ENCODE results near the genes PRRX1 and DARS2.

- PRO-cap: no peak
- RAMPAGE, long total RNA, 3 experiments: no peak in any of the 3 experiments
Measured at GRCh38 chr1:169854265-169854954, 39.3 kb downstream of the SCYL3 start.

DNA sequence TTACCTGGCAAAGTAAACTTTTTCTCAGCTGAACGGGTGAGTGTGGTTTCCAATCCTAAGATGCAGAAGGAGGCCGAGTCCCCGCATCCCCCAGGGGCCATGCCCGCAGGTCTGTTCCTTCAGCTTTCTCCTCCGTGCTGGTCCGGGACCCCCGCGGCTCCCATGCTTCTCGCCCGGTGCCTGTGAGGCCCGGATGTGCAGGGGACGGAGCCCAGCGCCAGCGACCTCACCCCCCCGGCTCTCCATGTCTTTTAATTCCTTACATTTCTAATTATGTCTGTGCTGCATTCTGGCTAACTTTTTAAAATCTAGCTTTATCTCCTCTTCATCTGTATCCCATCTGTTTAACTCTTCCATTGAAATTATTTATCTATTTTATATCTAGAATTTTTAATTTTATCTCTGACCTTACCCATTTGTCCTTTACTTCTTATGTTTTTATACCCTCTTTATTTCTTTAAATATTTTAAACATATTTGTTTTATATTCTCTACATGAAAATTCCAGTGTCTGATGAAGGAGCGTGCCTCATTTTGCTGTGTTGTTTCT lies 21.6 kb upstream of the SCYL3 start:
- PRO-cap: no peak
- RAMPAGE, long total RNA, 3 experiments: no peak in any of the 3 experiments

DNA sequence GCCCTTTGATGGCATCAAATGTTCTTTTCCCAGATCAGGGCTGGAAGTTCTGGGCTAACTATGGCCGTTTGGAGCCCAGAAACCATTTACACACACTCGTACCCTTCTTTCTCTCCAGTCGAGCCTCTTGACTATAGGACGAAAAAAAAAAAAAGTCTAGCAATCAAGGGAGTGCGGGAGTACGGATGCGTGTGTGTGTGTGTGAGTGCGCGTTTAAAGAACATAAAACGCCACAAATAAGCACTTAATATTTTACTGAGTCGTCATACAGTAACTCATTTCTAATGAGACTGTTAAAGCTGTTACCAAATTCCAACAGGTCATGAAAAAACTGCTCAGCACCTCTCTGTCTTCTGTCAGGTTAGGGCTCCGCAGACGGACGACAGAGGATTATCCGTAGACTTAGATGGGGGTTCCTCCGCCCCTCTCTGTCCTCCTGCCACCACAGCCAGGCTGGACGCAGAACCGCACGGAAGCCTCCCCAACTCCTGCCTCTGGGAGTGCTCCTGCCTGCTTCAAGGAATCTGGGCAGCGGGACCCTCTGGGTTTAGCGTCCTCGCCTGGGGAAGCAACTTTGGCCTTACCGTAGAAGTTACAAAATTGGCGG lies 2.0 kb upstream of the PRRX1 start:
- PRO-cap: unidirectional peak, plus-strand start at position 162 of the sequence; bidirectional peak, plus-strand start at position 445 of the sequence, minus-strand start at position 392 of the sequence
- RAMPAGE, long total RNA, 3 experiments: no peak in any of the 3 experiments

DNA sequence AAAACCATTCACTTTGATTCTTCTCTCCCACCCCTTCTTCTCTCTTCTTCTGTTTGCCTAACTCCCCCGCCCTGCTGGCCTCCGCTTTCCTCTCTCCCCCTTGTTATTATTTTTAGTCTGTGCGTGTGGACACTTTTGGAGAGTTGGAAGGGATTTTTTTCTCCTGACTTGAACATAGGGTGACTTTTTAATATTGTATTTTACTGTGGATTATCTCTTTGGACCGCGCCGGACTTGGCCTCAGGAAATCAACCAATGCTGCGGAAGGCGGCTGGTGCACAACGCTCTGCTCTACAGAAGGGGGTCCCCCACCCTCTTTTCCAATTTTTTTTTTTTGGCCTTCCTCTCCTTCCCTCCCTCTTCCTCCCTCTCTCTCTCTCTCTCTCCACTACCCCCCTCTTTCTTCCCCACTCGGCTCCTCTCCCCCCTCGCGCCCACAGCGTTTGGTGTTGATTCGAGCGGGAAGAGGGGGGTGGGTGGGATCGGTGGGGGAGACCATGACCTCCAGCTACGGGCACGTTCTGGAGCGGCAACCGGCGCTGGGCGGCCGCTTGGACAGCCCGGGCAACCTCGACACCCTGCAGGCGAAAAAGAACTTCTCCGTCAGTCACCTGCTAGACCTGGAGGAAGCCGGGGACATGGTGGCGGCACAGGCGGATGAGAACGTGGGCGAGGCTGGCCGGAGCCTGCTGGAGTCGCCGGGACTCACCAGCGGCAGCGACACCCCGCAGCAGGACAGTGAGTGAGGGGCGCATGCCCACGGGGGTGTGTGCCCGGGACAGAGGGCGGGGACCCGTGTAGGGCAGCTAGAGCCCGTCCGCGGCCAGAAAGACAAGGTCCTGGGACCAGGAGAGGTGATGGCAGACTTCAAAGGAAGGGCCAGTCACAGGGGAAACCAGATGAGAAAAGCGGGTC lies at the start of gene PRRX1:
TSS of gene PRRX1 (plus strand) at position 410 of the 915 bp plus-strand sequence.
- PRO-cap: bidirectional peak, plus-strand start at position 205 of the sequence, minus-strand start at position 102 of the sequence; unidirectional peak, plus-strand start at position 519 of the sequence; bidirectional peak, plus-strand start at position 834 of the sequence, minus-strand start at position 740 of the sequence
- RAMPAGE, long total RNA, 3 experiments: start-site peak on the plus strand in 1 of 3 experiments, centred at positions 427 to 586 of the sequence, 25 to 88 reads per replicate

- PRO-cap: no peak
- RAMPAGE, long total RNA, 3 experiments: no peak in any of the 3 experiments
Measured at GRCh38 chr1:171090562-171090793, 227 bp upstream of the FMO3 start.

DNA sequence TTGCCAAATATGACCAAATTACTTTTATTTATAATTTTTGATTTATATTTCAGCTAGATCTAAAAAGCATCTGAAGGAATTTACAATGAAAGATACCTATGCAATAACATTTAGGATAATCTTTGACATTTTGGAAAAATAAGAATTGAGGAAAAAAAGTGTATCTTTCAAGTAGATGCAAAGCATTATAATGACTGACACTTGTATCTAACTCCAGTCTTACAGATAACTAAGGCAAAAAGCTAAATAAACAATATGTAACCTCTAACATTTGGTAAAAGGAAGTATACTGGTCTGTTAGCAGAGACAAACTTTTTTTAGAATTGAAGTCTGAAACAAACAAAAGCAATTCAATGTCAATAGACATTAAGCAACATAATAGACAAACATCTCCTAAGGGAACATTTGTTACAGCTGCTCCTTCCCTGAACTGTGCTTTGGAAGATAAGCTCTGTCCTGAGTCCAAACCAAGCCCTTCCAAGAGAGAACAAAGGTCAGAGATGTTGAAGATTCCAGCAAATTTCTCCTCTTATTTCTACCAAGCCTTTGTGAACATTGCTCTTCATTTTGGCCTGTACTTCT lies 25.1 kb downstream of the FMO2 start:
- PRO-cap: no peak
- RAMPAGE, long total RNA, 3 experiments: no peak in any of the 3 experiments

GRCh38 chr1:171343724-171344292 lies 29.8 kb downstream of the FMO4 start:
- PRO-cap: no peak
- RAMPAGE, long total RNA, 3 experiments: no peak in any of the 3 experiments

DNA sequence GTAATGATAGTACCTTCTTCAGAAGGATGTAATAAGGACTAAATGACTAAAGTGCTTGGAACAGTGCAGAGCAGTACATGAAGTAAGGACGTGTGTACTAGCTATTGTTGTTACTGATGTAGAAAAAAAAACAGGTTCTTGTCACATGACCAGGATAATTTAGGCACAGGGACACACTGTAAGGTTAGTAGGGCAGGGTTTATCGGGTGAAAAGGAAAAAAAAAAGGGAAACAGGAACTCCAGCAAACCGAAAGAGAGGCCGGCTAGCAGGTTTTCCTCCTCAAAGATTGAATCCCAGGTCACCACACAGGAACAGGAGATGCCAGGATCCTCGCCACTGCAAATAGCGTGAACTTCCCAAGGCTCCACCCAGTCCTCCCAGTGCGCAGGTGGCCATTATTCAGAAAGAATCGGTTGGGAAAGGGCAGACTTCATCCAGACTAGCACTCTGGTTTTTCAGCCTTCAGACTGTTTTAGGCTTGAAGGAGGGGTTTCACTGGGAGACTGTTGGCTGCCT lies 63.8 kb upstream of the PRRC2C start:
- PRO-cap: bidirectional peak, plus-strand start at position 403 of the sequence, minus-strand start at position 96 of the sequence
- RAMPAGE, long total RNA, 3 experiments: no peak in any of the 3 experiments

GRCh38 chr1:171541767-171542343 lies 56.5 kb downstream of the PRRC2C start:
- PRO-cap: no peak
- RAMPAGE, long total RNA, 3 experiments: start-site peak on the plus strand in 1 of 3 experiments, at chr1:171541995-171542201 at its widest, 18 to 36 reads per replicate

DNA sequence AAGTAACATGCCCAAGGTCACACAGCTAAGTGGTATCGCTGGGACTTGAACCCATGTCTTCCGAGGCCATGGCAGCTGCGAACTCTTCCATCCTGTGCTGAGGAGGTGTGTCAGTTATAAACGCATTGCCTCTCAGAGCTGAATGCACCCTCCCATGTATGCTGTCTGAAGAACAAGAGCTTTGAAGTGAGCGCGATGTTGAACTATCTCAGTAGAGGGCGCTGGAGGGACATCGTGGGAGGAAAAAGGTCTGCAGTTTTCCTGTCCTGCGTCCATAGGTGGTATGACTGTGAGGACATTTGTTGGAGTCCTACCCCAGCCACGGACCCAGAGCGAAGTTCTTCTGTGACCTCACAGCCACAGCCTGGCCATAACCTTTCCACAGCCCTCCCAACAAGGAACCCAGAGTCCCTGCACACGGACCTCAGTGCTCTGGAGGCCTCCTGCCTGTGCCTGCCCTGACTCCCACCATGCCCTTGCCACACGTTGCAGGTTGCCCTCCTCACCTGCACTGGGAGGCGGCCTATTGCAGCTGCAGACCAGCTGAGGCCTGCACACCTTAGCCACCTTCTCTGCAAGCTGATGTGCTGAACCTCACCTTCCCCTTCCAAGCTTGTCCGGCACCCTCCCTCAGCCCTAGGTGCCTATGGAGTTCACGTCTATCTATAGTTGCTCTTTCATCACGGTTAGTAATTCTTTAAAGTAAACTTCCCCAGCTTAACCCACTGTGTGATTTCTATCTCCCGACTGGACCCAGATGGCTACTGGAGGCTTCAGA lies 7.4 kb downstream of the MYOC start:
- PRO-cap: no peak
- RAMPAGE, long total RNA, 3 experiments: no peak in any of the 3 experiments

- PRO-cap: bidirectional peak, plus-strand start at chr1:172154848, minus-strand start at chr1:172154737
- RAMPAGE, long total RNA, 3 experiments: no peak in any of the 3 experiments
Measured at GRCh38 chr1:172154613-172155067, 265.8 kb upstream of the C1orf105 start.

DNA sequence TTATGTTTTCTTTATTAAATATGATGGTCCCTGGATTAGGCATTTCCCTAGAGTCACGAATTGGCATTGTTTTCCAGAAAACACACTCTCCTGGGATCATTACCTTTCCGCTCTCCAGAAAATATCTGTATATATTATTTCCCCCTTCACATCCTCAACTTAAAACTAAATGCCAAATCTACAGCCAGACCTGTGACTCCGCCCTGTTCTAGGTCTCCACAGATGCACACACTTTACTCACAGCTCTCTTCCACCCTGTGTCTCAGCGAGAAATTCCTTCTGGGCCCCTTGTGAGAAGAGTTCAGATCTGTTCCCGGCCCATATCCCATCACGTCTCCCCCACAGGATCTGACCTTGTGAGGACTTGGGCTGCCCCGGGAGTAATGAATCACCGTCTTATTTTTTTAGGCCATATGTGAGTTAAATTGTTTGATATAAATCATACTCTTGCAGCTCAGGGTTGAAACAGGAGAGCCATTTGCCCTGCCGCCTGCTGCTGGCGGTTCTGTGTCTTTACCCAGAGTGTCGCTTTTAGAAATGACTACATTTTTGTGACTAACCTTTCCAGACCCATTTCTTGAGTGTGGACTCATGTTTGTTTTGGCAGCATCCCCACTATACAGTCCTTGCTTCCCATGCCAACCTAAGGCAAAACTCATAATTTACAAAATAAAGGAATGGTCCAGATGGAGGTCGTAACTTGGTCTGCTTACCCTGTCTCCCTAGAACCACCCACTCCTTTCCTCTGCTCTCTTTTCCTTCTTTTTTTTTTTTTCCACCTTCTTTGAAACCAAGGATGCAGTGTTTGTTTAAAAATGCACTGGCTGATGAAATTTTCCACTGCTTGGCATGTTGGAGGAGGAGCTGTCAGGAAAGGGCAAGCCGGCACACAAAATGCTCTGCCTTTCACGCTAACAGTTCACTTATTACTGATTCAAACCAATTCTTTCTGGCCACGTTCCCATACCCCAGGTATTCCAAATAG lies 98.1 kb upstream of the C1orf105 start:
- PRO-cap: no peak
- RAMPAGE, long total RNA, 3 experiments: no peak in any of the 3 experiments

DNA sequence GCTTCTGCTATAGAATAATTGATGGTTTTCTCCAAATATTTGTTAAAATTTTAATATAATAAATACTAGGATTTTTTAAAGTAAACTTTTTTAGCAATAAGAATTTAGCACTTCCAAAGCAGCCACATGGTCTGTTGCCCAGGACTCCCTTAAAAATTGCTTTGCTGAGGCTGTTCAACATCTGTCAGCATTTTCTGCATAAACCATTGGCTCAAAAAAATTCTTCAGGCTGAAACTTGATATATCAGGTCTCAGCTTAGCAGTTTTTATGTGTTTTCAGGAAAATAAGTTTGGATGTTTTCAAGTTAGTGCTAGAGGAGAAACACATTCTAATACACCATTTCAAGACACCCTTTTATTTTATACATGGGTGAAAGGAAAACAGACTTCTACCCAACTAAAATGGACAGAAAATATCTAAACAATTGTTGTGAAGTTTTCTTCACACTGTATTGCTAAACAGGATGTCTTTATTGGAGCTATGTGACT lies 69.1 kb upstream of the C1orf105 start:
- PRO-cap: no peak
- RAMPAGE, long total RNA, 3 experiments: no peak in any of the 3 experiments

GRCh38 chr1:172449910-172450462 lies 6.1 kb upstream of the PIGC start:
- PRO-cap: no peak
- RAMPAGE, long total RNA, 3 experiments: no peak in any of the 3 experiments

DNA sequence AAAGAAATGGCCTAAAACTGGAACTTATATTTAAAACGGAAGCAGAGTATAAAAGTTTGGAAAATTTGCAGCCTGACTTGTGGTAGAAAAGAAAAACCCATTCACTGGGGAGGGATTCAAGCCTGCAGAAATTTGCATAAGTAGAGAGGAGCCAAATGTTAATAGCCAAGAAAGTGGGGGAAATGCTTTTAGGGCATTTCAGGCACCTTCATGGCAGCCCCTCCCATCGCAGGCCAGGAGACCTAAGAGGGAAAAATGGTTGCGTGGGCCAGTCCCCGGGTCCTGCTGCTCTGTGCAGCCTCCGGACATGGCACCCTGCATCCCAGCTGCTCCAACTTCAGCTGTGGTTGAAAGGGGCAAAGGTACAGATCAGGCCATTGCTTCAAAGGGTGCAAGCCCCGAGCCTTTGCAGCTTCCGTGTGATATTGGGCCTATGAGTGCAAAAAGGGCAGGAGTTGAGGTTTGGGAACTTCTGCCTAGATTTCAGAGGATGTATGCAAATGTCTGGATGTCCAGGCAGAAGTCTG lies 30.7 kb downstream of the SUCO start:
- PRO-cap: no peak
- RAMPAGE, long total RNA, 3 experiments: no peak in any of the 3 experiments

DNA sequence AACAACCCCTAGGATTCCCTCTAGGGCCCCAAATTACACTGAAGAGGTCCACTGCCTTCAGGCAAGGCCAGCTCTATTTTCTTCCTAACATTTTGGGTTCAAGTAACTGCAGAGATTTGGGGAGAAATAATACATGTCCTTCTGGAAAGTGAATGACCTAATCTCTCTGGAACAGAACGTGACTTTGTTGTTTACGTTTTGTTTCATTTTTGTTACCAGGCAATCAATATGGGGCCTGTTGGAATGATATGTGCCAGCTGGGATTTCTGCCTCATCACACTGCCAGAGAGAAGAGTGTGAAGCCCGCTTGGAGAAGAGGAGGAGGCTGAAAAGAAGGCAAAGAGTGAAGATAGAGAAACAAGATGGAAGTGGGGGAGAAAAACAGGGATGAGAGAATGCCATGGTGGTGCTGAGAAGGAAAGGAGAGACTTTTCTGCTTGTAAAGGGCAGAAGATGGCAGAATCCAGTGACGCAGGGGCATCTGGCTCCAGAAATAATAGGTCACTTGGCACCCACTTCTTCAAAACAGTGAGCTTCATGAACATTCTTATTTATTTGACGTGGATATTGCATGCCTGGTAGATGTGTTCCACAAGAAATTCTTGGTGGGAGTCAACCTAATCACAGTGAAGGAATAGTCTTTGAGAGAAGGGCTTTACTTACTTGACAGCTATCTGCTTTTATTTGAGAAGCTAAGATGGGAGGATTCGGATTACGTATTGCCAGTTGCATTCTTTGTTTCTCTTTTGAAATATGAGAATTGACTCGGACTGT lies 116.9 kb downstream of the FASLG start:
- PRO-cap: unidirectional peak, plus-strand start at position 550 of the sequence
- RAMPAGE, long total RNA, 3 experiments: start-site peak on the plus strand in 3 of 3 experiments, centred at positions 283 to 319 of the sequence, 26 to 129 reads per replicate

DNA sequence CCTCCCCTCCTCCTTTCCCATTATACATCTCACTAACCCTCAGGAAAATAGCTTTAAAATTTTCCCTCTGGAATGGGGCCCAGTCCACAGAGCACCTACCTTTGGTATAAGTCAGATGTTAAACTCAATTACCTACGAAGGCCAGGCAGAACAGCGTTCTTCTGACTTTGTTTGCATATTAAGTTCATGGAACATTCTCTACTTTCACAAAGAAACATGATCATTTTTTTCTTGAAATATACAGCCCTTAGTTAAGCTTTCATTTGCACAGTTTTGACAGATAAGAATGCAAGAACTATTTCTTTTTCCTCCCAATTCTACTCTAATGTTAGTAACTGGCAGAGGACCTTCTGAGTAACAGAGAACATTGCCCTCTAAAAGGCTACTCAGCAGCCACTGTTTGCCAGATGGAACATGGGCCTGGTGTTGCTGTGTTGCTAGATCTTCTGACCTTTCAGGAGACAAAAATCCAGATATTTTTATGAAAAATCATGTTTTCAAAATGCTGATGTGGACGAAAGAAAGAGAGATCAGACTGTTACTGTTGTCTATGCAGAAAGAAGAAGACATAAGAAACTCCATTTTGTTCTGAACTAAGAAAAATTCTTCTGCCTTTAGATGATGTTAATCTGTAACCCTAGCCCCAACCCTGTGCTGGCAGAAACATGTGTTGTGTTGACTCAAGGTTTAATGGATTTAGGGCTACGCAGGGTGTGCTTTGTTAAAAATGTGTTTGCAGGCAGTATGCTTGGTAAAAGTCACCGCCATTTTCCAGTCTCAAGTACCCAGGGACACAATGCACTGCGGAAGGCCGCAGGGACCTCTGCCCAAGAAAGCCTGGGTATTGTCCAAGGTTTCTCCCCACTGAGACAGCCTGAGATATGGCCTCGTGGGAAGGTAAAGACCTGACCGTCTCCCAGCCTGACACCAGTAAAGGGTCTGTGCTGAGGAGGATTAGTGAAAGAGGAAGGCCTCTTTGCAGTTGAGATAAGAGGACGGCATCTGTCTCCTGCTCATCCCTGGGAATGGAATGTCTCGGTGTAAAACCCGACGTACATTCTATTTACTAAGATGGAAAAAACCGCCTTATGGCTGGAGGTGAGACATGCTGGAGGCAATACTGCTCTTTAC lies 2.9 kb upstream of the PRDX6 start:
- PRO-cap: no peak
- RAMPAGE, long total RNA, 3 experiments: no peak in any of the 3 experiments

DNA sequence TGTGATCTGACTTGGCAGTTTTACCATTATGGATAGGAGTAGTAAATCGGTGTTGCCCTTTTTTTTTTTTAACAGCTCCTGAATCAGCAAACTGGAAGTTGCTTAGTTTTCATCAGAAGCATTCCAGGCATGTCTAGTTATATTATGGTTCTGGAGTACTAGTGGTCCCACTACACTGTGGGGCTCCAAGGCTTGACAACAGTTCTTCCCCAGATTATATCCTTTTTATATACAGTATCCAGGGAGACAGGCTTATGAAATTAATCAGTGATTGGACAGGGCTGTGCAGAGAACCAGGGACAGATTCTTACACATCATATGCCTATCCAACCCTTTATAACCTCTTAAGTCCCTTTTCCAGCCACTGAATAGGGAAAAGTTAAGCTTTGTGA lies 1.3 kb downstream of the PRDX6 start:
- PRO-cap: no peak
- RAMPAGE, long total RNA, 3 experiments: no peak in any of the 3 experiments

GRCh38 chr1:173824063-173825151 lies at the start of gene DARS2:
Gene DARS2, plus strand, starts transcription at chr1:173824673.
- PRO-cap: bidirectional peak, plus-strand start at chr1:173824653, minus-strand start at chr1:173824456; bidirectional peak, plus-strand start at chr1:173824944, minus-strand start at chr1:173824829
- RAMPAGE, long total RNA, 3 experiments: start-site peak on the plus strand in 3 of 3 experiments, at chr1:173824651-173824977 at its widest, 22 to 103 reads per replicate; start-site peak on the minus strand in 2 of 3 experiments, at chr1:173824333-173824916 at its widest, 17 to 27 reads per replicate

DNA sequence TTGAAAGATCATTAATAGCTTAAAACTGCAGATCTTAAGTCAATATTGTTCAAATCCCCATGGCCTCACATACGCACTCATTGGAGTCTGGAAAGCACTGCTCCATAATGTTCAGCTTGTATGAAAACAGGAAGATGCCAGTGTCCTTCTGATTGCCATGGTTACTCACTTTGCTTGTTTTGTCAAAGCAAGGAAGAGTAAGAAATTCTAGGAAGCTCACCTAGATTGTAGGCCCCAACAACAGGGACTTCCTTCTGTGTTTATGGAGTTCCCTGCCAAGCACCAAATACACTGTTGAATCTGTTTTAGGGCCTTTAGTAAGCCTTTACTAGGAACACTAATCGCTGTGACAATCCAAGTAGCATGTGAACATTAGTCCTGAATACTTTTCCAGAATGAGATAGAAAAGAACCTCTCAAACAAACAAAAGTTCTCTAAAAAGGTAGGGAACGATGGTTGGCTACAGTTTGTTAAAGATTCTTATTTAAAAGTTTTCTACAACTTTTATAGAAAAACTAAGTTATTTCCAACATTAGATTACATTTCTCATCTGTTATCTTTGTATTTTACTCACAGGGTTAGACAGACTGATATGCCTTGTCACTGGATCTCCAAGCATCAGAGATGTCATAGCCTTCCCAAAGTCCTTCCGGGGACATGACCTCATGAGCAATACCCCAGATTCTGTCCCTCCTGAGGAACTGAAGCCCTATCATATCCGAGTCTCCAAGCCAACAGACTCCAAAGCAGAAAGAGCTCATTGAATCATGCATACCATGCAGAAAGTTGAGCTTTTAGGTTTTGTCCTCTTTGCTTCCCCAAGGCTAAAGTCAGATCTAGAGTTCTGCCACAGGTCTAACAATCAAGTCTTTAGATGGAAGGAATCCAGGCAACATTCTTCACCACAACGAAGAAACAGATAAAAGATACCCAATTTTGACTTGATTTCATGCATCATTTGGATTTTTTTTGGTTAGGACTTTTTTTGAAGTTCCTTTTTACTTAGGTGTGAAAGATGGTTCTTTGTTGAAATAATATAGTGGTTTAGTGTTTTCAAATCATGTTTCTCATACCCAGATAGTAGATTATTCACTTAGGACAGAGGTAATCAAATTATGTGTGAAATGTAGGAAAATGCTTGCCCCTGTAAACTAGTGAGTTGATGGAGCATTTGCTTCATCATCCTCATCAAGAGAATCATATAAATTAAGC lies 10.8 kb upstream of the ZBTB37 start:
- PRO-cap: no peak
- RAMPAGE, long total RNA, 3 experiments: no peak in any of the 3 experiments